Mesenchymal stem cell of adipose (primary cell): ENCODE data around the genes ASPHD1, KCTD13, TAOK2 and INO80E.

- CAGE, long polyA plus RNA = no peak
Measured at GRCh38 chr16:29310695-29311665, 95.5 kb downstream of the NPIPB11 start.

GRCh38 chr16:29321504-29322111 is 84.9 kb downstream of the NPIPB11 start:
- CAGE, long polyA plus RNA = no peak

- CAGE, long polyA plus RNA = no peak
Measured at GRCh38 chr16:29342875-29343230, 63.7 kb downstream of the NPIPB11 start.

DNA sequence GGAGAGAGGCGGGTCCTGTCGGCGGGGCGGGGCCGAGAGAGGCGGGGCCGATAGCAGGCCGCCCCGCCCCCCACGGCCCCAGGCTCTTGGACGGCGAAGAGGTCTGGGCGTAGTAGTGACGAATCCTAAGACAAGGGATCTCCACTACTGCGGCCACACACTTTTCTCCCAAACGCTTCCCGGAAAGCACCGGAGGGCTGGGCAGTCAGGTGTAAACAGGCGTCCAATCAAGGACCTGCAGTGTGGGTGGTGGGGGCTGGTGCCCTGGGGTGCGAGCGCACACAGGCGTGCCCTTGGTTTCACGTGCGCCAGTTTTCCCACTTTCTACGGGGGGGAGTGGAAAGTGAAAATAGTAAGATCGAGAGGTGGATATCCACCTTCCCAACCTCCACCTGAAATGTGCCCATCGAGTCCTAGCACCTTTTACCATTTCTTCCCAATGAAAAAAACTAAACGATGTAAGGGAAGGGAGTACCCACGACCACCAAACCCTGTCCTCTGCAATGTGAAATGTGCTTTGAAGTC is 67.6 kb upstream of the SPN start:
- CAGE, long polyA plus RNA = no peak

- CAGE, long polyA plus RNA = no peak
Measured at GRCh38 chr16:29629317-29629711, 33.7 kb upstream of the SPN start.

GRCh38 chr16:29743594-29744358 is 2.0 kb downstream of the C16orf54 start:
- CAGE, long polyA plus RNA = no peak

GRCh38 chr16:29744403-29745120 is 1.2 kb downstream of the C16orf54 start:
- CAGE, long polyA plus RNA = no peak

GRCh38 chr16:29747802-29748285 is 2.1 kb upstream of the C16orf54 start:
- CAGE, long polyA plus RNA = no peak

- CAGE, long polyA plus RNA = no peak
Measured at GRCh38 chr16:29790879-29791481, 429 bp downstream of the KIF22 start.

- CAGE, long polyA plus RNA = no peak
Measured at GRCh38 chr16:29900157-29901391, at the start of gene ASPHD1. Gene ASPHD1 (plus strand): TSS chr16:29900488.

GRCh38 chr16:29925598-29926392 is at the start of gene KCTD13:
Gene KCTD13 (minus strand): TSS chr16:29926226.
- CAGE, long polyA plus RNA = no peak

DNA sequence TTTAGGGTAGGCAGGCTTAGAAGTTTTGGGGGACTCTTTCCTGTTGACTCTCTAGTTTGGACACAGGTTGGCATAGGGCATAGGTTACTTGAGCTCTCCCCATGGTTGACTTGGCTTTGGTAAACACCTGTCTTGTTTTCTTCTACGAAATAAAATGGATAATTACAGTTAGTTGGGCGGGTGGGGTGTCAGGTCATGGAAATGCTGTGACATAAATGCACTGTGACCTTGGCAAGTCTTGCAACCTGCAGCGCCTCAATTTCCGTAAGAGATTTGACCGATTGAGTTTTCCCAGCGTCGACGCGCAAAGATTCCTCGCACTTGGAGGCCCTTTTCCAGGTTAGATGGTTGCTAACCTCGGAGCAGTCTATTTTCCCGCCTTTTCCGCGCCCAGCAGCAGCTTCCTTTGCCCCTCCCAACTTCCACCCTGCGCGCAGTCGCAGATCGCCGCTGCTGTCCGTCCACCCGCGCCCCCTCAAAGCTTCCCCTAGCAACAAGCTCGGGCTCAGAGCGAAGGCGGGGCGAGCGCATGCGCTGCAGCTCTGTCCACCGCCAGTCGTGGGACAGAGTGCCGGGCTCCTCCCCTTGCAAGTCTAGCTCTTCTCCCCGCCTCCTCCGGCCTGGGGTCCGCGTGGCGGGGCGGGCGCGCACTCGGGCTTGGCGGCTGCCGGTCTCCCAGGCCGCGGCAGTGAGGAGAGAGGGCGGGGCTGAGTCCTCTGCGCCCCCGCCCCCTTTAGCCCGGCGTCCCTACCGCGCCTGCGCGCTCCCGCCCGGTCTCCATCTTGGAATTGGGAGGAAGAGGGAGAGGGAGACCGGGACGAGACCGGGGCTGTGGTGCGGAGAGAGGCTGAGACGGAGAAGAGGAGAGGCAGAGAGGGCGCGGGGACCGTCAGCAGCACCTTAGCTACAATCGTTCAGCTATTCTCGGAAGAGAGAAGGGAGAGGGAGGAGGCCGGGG is at the start of gene TAOK2:
TSS of gene TAOK2 (plus strand) at position 776 of the 958 bp plus-strand sequence.
- CAGE, long polyA plus RNA = no peak

GRCh38 chr16:29986206-29987025 is 9.0 kb downstream of the HIRIP3 start:
- CAGE, long polyA plus RNA = no peak

DNA sequence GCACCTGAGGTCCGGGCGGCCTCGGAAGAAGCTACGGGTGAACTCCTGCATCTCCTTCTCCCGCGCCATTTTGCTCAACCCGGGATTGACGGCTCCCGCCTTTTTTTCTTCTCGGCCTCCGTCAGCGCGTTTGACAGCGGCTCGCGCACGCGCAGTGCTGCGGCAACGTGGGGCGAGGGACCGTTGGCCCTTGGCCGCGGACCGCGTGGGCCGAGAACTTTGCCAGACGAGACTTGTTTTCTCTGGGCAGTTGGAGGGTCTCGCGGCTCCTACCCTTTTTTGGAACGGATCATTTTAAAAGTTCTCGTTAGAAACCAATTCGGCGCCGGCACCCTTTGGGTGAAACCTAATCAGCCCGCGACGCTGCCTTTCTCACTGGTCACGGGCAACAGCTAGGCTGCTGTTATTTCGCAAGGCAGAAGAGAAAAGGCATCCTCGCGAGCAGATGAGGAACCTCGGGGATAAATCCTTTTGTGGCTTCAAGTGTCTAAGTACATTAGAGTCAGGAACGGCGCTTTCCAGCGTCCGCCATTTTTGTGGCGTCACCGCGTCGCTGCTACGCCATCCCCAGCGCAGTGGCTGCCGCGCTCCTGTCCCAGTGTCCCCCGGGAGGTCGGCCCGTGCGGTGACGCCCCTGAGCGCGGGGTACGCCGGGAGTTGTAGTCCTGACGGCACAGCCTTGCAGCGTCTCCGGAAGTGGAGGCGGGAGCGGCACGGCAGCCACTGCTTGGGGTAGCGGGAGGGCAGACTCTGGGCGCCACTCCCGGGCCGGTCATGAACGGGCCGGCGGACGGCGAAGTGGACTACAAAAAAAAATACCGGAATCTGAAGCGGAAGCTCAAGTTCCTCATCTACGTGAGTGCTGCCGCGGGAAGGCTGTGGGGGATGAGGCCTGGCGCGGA is at the start of gene INO80E:
TSS of gene INO80E (plus strand) at position 705 of the 902 bp plus-strand sequence.
- CAGE, long polyA plus RNA = no peak

DNA sequence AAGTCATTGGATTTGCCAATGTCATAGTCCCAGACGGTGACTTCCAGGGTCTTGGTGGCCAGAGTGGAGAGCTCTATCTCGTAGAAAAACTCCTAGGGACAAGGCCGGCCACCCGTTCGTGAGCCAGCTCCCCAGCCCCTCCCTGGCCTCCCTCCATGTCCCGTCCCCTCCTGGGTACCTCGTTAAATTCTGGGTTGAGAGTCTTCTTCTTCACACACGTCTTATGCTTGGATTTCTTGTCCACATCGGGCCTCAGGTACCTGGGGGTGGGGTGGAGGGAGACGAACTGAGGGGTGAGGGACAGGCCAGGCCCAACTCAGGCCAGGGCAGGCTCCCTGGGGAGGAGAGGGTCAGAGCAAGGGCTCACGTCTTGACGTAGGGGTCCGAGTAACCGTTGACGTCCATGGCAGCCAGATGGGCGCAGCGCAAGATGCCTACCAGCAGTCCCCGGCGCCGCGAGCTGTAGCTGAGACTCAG is 4.4 kb downstream of the DOC2A start:
- CAGE, long polyA plus RNA = no peak

GRCh38 chr16:30029812-30030351 is 1.2 kb downstream of the TLCD3B start:
- CAGE, long polyA plus RNA = no peak

DNA sequence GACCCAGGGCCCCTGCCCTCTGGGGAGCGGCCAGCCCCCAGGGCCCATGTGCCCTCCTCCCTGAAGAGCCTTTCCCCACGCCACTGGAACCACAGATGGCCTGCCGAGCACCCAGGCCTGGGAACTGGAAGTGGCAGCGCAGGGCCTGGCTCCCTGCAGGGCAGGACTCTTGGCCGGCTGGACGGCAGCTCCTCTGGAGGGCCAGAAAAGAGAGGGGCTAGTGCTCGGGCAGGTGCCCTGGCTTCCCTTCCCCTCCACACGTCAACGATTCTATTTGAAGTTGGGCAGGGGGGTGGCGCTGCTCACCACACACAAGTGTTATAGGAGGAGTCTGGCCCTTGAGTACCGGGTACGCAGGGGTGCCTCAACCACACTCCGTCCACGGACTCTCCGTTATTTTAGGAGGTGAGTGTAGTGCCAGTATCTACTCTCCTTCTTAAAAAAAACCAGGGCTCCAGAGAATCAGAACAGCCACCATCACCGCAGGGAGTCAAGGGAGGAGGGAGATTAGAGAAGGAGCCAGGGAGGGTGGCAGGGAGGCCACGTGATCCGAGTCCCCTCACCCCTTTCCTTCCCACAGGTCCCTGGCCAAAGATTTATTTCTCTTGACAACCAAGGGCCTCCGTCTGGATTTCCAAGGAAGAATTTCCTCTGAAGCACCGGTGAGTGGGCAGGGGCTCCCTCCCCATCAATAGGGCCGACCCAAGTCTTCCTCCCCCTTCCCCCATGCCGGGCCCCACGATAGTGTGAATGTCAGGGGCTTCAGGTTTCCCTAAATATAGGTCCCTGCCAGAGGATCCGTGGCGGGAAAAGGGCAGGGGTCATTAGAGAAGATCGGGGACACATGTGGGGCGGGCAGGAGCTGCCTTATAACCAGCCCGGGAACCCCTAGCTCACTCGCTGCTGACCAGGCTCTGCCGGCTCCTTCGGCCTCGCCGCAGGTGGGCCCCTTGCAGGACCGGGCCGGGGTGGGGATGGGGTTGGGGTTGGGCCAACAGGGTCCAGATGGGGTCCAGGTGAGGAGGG is 1.4 kb upstream of the ALDOA start:
- CAGE, long polyA plus RNA = no peak

GRCh38 chr16:30334655-30335625 is 20.2 kb downstream of the CD2BP2 start:
- CAGE, long polyA plus RNA = no peak

DNA sequence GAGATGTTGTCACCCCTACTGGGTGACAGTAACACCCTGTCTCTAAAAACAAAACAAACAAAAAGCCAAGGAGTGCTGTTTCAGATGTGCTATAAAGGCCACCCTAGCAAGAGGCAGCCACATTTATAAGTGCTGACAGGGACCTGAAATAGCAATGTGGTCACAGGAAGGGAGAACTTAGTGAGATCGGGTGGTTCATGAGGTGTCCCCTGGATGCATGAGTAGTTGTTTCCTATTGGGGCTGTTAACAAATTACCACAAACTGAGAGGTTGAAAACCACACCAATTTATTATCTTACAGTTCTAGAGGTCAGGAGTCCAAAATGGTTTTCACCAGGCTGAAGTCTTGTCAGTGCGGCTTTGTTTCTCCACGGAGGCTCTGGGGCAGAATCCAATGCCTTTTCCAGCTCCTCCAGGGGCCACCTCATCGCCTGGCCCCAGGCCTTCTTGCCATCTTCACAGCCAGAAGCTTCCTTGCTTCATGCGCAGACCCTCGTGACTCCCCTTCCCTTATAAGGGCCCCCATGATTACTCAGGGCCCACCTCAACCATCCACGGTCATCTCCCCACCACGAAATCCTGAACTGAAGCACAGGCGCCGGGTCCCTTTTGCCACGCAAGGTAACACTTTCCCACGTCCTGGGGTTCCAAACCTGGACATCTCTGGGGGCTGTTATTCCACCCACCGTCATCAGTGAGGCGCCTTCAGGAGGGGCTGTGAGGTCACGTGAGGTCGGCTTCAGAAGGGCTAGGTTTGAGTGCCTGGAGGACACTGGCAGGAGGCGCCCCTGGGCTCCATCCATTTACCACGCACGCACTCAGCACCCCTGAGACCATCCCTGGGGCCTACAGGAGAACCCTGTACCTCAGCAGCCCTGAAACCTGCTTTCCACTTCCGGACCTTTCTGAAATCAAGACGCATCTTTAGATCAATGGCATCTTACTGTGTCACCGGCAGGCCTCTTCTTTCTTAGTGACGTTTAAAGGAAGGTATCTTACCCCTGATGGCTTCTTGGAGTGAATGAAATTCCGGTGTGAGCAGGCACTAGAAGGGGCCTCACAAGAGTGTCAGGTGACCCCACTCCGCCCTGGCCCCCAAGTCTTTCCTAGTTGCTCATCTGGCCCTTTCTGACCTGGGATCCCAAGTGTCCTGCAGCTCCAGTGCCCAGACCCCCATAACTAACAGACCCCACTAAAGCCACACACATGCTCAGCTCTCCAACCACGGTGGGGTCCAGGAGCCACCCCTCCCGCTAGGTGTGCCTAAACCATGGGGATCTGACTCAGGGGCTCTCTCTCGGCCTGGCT is 4.2 kb downstream of the CD2BP2 start:
- CAGE, long polyA plus RNA = no peak

GRCh38 chr16:30358063-30358658 is 3.1 kb upstream of the CD2BP2 start:
- CAGE, long polyA plus RNA = no peak